ENCODE results near the gene CKMT1B.

DNA sequence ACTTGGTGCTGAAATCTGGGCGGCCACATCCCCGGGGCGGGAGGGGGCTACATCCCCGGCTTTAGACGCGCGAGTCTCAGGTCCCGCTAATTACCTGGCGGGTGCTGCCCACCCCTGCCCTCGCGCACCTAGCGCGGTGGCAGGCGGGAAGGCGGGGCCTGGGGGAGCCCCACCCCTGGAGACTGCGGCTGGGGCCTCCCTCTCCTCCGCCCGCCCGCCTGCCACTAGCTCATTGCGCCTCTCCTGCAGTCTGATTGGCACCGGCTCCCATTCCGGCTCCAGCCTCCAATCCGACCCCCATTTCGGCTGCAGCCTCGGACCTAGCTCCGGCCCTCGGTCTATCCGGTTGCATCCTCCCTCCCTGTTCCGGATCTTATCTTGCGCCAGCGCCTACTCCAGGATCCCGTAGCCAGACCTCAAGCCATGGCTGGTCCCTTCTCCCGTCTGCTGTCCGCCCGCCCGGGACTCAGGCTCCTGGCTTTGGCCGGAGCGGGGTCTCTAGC is at the start of gene CKMT1B:
Gene CKMT1B, plus strand, starts transcription at position 232 of the 503 bp plus-strand sequence.
- RRBS, result no CpG with 5 or more reads among the region's 38 CpGs

GRCh38 chr15:43746958-43747519 is 801 bp downstream of the PDIA3 start:
- RRBS, result no CpG with 5 or more reads among the region's 11 CpGs

DNA sequence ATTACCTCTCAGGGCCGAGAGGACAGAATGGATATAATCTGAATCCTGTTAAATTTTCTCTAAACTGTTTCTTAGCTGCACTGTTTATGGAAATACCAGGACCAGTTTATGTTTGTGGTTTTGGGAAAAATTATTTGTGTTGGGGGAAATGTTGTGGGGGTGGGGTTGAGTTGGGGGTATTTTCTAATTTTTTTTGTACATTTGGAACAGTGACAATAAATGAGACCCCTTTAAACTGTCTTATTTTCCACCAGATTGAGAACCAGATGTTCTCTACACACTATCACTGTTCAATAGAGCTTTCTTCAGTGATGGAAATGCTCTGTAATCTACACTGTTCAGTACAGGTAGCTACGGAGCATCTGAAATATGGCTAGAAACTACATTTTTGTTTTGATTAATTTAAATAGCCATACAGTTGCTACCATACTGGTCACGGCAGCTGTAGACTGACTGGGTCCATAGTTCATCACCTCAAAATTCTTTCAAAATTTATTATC is 5.4 kb downstream of the ELL3 start:
- RRBS, result no CpG with 5 or more reads among the region's 3 CpGs

DNA sequence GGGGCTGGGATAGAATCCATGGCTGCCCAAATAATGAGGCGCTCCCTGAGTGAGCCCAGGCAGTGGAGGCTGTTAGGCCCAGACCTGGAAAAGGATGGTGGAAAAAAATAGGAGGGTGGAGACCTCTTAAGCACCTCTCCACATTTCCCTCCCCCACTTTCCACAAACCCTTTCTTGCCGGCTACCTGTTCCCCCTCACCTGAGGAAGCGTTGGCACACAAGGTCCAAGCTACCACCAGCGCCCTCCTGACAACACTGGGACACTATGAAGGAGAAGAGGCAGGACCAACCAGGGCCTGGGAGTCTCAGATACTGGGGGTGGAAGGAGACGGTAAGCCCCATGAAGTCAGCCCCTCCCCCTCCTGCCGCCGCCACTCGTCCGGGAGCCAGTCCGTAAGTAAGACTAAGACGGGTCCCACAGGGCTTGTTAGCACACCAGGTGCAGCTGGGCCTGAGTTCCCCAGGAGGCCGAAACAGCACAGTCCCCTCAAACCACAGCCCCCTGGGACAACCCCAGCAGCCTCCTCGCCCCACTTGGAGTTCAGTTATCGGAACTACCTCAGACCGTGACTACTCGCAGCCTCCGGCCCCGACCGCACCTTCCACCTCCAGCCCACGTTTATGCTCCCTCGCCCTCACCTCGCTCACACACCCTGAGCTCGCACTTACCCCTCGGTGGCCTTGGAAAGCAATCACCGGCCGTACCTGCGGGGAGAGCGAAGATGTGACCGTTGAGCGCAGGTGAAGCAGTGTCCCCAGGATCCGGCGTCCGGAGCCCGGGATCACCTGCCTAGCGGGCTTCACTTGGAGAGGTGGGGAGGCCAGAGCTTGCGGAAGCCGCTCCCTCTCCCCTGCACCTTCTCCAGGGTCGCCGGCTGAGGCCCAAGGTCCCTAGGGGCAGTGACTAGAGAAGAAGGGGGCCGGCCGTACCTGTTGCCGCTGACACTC is 652 bp downstream of the ELL3 start:
- RRBS, result 8% methylated on average over 15 of the region's 42 CpGs

- RRBS, result no CpG with 5 or more reads among the region's 22 CpGs
Measured at GRCh38 chr15:43792969-43793723, 1.0 kb downstream of the SERF2 start.

- RRBS, result no CpG with 5 or more reads among the region's 11 CpGs
Measured at GRCh38 chr15:43802976-43803674, 2.7 kb downstream of the HYPK start.

DNA sequence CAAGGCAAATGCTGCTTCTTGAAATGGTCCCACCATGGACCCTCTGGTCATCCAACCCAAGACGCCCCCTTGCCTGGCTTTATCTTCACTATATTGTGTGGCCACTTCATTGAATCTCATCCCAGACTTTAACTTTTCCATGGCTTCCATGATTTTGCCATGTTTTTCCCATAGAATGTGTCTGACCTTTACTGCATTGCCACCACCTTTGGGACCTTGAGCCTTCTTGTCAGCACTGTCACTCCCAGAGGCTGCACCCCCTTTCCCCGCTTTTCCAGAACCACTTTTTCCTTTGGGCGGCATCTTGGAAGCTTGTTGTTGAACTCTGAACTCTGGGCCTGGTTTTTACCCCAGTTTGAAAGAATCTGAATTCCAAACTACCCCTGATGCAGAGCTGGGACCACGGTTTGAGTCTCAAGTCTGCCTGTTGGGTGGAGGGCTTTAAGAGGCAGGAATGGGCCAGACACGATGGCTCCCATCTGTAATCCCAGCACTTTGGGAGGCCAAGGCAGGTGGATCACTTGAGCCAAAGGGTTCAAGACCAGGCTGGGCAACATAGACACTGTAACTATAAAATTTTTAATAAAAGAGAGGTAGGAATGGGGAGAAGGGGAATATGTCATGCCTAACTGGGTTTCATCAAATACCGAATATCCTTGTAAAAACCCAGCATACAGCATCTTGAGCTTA is 49.3 kb downstream of the WDR76 start:
- RRBS, result no CpG with 5 or more reads among the region's 6 CpGs

DNA sequence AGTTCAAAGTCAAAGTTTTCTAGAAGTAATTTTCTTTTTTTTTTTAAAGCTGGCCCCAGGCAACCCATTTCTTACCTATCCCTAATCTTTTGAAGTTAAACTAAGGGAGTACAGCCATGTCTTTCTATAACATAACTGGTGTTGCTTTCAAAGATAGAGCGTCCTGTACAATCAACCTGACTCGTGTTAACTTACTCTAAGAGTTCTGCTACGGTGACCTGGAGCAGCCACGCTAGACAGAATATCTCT is 36.1 kb downstream of the GOLM2 start:
- RRBS, result no CpG with 5 or more reads among the region's 4 CpGs

DNA sequence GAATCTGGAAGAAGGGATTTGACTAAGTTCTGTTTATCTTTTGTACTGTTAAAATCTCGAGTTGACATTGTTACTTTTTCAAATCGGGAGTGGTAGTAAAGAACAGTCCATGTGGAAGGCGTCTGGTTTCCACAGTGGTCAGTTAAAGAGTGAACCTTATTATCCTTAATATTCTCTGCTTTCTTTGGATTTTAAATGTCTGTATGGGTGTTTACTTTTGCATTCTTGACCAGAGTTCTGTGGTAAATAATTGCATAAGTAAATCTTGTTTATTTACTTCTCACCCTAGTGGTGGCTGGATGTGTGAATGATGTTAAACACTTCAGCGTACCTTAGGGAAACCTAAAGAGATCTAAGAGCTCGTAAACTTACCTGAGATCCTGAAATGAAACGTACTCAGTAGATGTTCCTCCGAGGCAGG is 808 bp downstream of the CTDSPL2 start:
- RRBS, result no CpG with 5 or more reads among the region's 7 CpGs

GRCh38 chr15:44683175-44683769 is 19.8 kb upstream of the SPG11 start:
- RRBS, result no CpG with 5 or more reads among the region's 5 CpGs

GRCh38 chr15:44706912-44707814 is 4.0 kb downstream of the PATL2 start:
- RRBS, result no CpG with 5 or more reads among the region's 2 CpGs

GRCh38 chr15:44813204-44813811 is 77.0 kb downstream of the TRIM69 start:
- RRBS, result no CpG with 5 or more reads among the region's 5 CpGs

DNA sequence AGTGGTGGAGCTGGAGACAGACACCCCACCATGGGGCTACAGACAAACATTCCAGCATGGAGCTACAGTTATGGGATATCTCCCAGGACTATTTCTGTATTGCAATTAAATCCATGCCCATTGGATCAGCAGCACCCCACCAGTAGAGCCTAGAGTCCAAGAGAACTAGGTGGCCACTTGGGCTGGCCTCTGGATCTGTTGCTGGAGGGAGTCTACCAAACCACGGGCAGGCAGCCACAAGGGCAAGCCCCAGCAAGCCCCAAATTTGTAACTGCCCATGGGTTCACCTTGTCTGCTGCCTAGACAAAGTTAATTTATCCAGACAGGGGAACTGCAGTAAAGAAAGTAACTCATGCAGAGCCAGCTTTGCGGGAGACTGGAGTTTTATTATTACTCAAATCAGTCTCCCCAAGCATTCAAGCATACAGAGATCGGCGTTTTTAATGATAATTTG is 74.0 kb upstream of the TERB2 start:
- RRBS, result no CpG with 5 or more reads among the region's 4 CpGs

DNA sequence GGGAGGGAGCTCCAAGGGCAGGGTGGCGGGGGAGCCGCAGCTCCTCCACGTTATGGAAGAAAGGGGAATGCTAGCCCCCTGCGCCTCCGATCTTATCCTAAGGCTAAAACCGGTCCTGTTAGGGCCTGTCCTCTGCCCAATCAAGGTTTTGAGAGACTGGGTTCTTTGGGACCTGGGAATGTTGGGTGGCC is 248 bp downstream of the DUOX1 start:
- RRBS, result no CpG with 5 or more reads among the region's 6 CpGs

DNA sequence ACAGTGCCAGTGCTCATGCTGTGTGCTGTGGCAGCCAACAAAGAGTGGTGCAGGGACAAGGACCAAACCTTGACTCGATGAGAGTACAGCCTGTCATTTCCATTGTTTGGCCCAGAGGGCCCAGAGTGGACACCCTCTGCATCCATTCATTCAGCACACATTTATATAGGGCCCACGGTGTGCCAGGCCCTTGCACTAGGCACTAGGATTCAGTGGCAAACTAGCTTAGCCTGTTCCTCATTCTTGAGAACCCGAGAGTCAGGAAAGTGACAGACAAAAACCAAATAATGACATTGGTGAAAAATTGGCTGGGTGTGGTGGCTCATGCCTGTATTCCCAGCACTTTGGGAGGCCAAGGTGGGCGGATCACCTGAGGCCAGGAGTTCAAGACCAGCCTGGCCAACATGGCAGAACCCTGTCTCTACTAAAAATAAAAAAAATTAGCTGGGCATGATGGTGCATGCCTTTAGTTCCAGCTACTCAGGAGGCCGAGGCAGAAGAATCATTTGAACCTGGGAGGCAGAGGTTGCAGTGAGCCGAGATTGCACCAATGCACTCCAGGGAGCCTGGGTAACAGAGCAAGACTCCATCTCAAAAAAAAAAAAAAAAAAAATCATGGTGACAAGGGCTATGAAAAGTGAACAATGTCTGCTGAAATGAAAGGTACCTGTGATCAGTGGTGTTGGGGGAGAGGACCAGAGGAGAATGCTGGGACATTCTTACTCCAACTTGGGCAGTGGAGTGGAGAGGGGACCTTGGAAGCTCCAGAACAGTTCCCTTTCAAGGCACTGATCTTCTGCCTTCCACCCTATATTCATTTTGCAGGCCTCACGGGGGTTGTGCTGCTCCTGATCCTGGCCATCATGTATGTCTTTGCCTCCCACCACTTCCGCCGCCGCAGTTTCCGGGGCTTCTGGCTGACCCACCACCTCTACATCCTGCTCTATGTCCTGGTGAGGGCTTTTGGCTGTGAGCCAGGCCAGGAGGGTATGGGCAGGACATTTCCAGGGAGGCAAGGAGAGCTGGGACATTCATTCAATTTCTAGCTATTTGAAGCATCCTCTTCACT is 25.5 kb downstream of the DUOX1 start:
- RRBS, result no CpG with 5 or more reads among the region's 11 CpGs

- RRBS, result no CpG with 5 or more reads among the region's 8 CpGs
Measured at GRCh38 chr15:45162229-45163280, 25.2 kb downstream of the SHF start.

DNA sequence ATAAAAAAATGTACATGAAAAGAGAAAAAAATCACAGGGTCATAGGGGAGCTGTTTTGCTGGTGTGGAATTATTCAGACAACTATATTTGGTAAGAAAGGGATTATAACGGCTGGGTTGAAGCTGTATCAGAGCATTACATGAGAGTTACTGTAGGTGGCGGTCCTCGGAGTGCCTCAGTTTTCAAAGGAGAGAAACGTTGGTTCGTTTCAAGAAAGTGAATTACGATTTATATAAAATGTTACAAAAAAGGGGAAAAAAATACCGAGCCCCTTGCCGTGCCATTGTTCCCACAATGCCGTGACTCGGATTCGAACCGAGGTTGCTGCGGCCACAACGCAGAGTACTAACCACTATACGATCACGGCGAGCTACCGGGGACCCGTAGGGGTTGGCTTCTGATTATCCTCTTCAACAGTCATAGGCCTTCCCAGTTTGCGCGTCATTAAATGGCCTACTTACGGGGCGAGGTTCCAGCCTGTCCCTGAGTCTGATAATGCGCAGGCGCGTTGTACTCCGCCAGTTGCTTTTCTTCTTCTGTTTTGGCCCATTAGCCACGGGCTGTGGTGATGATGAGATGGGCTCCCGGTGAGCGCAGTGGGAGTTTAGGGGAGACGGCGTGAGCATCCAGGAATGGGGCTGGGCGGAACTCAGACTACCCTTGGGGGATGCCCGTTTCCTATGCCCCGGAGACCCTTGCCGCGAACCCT is 10.7 kb upstream of the SHF start:
- RRBS, result 1% methylated on average over 6 of the region's 37 CpGs

DNA sequence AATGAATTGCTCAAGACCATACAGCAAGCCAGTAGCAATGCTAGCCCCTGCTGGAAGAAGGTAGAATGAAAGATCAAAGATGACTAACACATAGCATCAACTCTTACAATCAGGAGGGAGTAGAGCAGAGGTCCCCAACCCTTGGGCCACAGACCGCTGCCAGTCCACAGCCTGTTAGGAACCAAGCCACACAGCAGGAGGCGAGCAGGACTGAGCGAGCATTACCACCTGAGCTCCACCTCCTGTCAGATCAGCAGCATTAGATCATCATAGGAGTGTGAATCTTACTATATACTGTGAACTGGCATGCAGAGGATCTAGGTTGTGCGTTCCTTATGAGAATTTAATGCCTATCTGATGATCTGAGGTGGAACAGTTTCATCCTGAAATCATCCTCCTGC is 8.2 kb upstream of the SPATA5L1 start:
- RRBS, result no CpG with 5 or more reads among the region's 4 CpGs

- RRBS, result no CpG with 5 or more reads among the region's 11 CpGs
Measured at GRCh38 chr15:45401396-45401990, 643 bp upstream of the SPATA5L1 start.

Data from iris pigment epithelial cell (primary cell).